ENCODE measurements around a stretch of chr12.

DNA sequence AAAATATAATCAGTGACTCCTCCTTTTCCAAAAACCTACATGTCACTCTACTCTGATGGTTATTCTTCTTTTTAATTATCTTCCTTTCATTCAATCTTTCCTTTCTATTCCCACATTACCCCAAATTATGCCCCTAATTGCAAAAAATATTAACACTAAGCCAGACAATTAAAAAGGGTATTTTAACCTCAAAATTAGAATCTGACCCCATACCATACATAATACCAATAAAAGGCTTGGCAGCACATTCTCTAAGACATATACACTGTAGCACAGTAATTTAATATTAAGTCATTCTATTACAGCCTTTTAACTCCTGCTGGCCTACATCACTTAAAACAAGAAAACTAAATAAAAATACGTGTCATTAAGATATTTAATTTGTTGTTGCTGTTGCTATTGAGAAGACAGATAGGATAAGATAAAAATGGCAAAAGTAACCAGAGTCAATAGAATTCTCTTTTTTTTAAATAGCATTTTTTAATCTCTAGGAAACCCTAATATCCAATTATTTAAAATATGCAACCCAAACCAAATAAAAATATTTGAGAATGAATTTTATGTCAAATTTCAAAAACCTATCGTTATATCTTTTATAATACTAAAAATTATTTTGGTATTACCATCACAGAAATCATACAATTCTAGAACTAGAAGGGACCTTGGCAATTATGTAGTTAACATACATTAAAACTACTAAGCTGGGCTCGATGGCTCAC is 19.2 kb downstream of the CRY1 start:
- PRO-cap, 4 experiments: no peak in any of the 4 experiments
- RAMPAGE, long total RNA, 4 experiments: no peak in any of the 4 experiments

GRCh38 chr12:107077044-107077354 is 16.4 kb downstream of the CRY1 start:
- PRO-cap, 4 experiments: no peak in any of the 4 experiments
- RAMPAGE, long total RNA, 4 experiments: no peak in any of the 4 experiments

DNA sequence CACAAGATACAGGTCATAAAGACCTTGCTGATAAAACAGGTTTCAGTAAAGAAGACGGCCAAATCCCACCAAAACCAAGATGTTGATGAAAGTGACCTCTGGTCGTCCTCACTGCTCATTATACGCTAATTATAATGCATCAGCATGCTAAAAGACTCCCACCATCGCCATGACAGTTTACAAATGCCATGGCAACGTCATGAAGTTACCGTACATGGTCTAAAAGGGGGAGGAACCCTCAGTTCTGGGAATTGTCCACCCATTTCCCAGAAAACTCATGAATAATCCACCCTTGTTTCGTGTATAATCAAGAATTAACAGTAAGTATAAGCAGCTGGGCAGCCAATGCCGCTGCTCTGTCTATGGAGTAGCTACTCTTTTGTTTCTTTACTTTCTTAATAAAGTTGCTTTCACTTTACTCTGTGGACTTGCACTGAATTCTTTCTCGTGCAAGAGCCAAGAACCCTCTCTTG is 16.7 kb upstream of the CRY1 start:
- PRO-cap, 4 experiments: no peak in any of the 4 experiments
- RAMPAGE, long total RNA, 4 experiments: no peak in any of the 4 experiments

GRCh38 chr12:107523861-107524707 is 161.5 kb upstream of the PWP1 start:
- PRO-cap, 4 experiments: no peak in any of the 4 experiments
- RAMPAGE, long total RNA, 4 experiments: no peak in any of the 4 experiments

DNA sequence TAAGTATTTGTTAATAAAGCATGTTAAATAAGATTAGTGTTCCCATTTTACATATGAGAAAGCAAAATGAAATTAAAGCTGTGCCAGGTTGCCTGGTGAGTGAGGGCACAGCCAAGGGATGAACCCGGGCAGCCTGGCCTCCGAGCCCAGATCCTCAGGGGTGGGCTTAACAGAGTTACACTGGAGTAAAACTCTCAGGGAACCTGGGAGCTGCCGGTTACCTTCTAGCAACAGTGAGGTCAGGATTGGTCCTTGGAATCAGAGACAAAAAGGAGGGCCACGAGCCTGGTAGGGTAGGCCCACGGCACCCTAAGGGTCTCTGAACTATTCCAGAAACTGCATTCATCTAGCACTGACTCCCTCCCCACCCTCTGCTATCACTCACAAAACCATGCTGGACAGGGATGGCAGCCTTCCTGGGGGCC is 83.8 kb upstream of the PWP1 start:
- PRO-cap, 4 experiments: peak in 2 of 4 experiments; most common plus-strand start position 274 of the sequence (in 1)
- RAMPAGE, long total RNA, 4 experiments: no peak in any of the 4 experiments

GRCh38 chr12:107681941-107682379 is 3.6 kb upstream of the PWP1 start:
- PRO-cap, 4 experiments: no peak in any of the 4 experiments
- RAMPAGE, long total RNA, 4 experiments: no peak in any of the 4 experiments

DNA sequence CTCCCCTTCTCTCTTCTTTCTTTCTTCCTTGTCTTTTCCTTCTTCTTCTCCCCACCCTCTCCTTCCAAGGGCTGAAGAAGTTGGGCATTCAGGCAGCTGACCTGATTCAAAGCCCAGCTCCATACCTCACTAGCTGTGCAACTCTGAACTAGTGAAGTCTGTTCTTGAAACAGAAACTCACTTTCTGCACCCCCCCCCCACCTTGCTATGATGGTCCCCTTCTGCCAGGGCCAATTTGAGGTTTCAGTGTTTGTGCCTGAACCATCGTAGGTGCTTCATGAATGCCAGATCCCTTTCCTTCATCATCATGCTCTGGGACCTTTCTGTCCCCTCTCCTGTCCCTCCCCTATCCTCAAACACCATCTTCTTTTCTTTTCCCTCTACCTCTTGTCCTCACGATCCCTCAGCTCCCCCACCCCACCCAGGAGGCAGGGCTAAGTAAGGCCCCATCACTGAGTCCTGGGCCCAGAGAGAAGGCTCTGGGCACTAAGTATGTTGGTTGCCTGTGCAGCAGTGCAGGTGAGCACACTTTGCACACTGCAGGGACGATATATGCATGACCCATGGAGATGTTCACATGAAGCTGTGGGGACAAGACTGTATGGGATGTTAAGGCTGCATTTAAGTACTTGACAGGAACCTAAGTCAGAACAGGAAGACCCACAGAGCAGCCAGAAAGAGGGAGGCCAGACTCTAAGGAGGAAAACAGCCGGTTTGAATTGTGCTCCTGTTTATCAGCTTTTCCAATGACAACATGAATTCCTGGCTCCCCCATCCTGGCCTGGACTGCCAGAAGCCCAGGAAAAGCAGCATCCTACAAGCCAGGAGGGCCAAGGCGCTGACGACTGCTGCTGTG is 50.1 kb downstream of the CMKLR1 start:
- PRO-cap, 4 experiments: no peak in any of the 4 experiments
- RAMPAGE, long total RNA, 4 experiments: start-site peak on the minus strand in 1 of 4 experiments, centred at positions 132 to 417 of the sequence, 21 to 114 reads per replicate

- PRO-cap, 4 experiments: no peak in any of the 4 experiments
- RAMPAGE, long total RNA, 4 experiments: no peak in any of the 4 experiments
These were observed 11.5 kb upstream of the SELPLG start for GRCh38 chr12:108645039-108645833.

- PRO-cap, 4 experiments: no peak in any of the 4 experiments
- RAMPAGE, long total RNA, 4 experiments: no peak in any of the 4 experiments
These were observed 14.8 kb upstream of the SELPLG start for GRCh38 chr12:108648193-108649152.

DNA sequence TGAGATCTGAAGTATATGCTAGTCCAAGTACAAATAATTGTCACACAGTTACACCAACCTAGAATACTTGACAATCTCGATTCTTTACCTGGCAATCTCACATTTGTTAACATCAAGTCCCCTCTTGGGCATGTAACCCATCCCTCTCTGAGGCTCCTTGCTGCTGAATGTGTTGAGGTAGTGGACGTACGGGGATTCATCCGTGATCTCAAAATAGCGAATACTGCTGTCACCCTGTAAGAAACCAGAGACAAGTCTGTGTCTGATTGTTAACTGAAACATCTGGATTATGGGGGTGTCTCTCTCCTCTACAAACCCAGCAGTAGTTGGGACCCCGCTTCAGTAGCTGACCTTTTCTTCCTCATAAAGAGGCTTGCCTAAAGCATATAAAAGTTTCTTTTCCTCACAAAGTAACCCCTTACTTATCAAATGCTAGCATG is 18.5 kb upstream of the SELPLG start:
- PRO-cap, 4 experiments: no peak in any of the 4 experiments
- RAMPAGE, long total RNA, 4 experiments: no peak in any of the 4 experiments

- PRO-cap, 4 experiments: no peak in any of the 4 experiments
- RAMPAGE, long total RNA, 4 experiments: no peak in any of the 4 experiments
These were observed 44.7 kb downstream of the CORO1C start for GRCh38 chr12:108686416-108687169.

GRCh38 chr12:108692418-108692802 is 38.9 kb downstream of the CORO1C start:
- PRO-cap, 4 experiments: no peak in any of the 4 experiments
- RAMPAGE, long total RNA, 4 experiments: no peak in any of the 4 experiments

DNA sequence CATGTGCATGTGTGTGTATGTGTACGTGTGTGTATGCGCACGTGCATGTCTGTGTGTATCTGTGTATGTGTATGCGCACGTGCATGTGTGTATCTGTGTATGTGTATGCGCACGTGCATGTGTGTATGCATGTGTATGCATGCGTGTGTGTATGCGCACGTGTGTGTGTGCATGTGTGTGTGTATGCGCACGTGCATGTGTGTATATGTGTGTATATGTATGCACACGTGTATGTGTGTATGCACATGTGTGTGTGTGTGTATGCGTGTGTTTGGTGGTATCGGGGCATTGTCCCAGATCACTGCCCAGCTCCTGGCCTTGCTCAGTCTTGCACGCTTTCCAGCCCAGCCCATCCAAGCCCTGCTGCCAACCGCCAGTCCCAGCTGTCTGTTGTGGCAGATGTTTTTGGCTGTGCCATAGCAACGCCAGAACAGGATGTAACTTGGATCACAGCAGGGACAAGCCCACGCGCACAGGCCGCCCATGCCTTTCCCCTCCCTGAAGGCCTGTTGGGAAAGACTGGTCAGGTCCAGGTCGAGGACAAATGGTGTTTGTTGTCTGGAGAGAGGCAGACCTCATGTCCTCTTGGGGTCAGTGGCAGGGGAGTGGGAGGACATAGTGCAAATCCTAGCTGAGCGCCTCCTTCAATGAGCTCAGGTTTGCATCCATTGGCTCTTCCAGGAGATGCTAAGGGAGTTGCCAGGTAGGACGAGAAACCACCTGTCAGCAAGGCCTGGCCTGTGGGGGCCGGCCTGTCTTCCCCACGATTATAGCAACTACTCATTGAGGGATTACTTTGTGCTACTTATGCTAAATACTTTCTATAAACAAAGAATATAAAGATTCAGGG is 42.4 kb upstream of the CORO1C start:
- PRO-cap, 4 experiments: no peak in any of the 4 experiments
- RAMPAGE, long total RNA, 4 experiments: no peak in any of the 4 experiments

DNA sequence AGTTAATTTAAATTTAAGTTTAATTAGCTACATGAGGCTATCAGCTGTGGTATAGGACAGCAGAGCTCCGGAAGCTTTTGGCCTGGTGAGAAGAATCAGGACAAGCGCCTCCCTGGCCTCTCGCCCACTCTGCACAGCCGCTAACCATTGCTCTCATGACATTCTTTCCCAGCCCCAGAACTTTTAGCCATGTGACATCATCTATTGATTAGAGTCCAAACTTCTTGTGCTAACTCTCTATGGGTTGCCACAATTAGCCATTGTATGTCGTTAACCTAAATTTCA is 23.6 kb downstream of the SSH1 start:
- PRO-cap, 4 experiments: no peak in any of the 4 experiments
- RAMPAGE, long total RNA, 4 experiments: no peak in any of the 4 experiments

DNA sequence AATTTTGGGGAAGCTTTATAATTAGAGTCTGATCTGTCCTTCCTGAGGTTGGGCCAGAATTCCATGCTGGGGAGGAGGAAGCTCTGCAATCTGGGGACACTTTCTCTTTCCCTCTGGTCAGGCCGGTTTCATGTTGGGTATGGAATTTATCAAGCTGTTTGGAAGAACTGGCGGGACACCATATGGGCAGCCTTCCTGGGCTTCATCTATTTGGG is 54.4 kb downstream of the SVOP start:
- PRO-cap, 4 experiments: no peak in any of the 4 experiments
- RAMPAGE, long total RNA, 4 experiments: no peak in any of the 4 experiments

GRCh38 chr12:109084450-109084854 is 8.8 kb downstream of the ALKBH2 start:
- PRO-cap, 4 experiments: no peak in any of the 4 experiments
- RAMPAGE, long total RNA, 4 experiments: no peak in any of the 4 experiments

DNA sequence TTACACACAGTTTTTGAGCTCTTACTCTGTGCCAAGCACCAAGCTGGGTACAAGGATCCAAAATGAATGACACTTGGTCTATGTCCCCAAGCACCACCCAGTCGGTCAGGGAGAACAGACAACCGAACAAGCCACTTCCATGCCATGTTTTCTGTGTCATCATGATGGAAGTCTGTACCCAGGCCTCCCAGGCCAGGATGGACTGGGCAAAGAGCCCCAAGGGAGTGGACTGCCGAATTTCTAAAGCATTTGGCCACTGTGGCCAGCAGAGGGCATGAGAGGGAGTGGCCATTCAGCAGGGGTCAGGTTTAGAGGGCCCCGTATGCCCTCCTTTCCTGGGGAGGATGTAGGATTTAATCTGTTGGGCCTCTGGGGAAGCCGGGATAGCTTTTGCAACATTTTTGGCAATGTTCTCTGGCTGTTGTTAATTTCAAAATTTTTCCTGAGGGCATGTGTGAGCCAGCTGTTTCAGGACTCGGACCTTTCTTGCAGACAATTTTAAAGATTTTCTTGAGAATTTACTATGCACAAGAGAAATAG is 17.8 kb downstream of the ACACB start:
- PRO-cap, 4 experiments: no peak in any of the 4 experiments
- RAMPAGE, long total RNA, 4 experiments: no peak in any of the 4 experiments

DNA sequence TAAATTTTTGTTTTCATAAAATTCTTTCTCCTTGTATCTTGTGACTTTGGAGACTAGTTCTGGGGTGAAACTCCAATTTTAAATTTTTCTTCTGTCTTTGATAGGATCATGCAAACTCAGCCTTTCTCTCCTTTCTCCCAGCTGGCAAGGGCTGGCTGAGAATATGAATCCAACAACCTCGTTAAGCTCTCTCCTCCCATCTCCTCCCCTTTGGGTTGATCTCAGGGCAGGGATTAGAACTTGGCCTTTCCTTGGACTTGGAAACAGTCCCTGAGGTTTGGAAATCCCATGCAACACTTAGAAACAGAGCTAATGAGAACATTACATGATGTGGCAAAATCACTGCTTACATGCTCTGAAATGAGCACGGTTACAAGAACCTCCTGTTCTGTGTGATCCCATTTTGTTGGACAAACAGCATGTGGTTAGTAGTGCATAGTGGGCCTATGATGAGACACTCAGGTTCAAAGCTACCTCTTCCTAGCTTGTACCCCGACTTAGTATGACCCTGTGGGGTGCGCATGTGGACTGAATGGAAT is 31.6 kb downstream of the ACACB start:
- PRO-cap, 4 experiments: no peak in any of the 4 experiments
- RAMPAGE, long total RNA, 4 experiments: no peak in any of the 4 experiments

- PRO-cap, 4 experiments: no peak in any of the 4 experiments
- RAMPAGE, long total RNA, 4 experiments: no peak in any of the 4 experiments
These were observed 60.9 kb downstream of the FOXN4 start for GRCh38 chr12:109248022-109248844.

- PRO-cap, 4 experiments: no peak in any of the 4 experiments
- RAMPAGE, long total RNA, 4 experiments: no peak in any of the 4 experiments
These were observed 17.4 kb downstream of the FOXN4 start for GRCh38 chr12:109291176-109292525.

All from spleen (tissue), 7 donors.